Epithelial cell of proximal tubule (primary cell): Measurements from ENCODE around the gene SPAG9.

- RAMPAGE, long total RNA: no peak
- RRBS: 73% methylated on average over 4 of the region's 15 CpGs
Measured at GRCh38 chr17:50684570-50685117, 23.1 kb downstream of the ANKRD40 start.

DNA sequence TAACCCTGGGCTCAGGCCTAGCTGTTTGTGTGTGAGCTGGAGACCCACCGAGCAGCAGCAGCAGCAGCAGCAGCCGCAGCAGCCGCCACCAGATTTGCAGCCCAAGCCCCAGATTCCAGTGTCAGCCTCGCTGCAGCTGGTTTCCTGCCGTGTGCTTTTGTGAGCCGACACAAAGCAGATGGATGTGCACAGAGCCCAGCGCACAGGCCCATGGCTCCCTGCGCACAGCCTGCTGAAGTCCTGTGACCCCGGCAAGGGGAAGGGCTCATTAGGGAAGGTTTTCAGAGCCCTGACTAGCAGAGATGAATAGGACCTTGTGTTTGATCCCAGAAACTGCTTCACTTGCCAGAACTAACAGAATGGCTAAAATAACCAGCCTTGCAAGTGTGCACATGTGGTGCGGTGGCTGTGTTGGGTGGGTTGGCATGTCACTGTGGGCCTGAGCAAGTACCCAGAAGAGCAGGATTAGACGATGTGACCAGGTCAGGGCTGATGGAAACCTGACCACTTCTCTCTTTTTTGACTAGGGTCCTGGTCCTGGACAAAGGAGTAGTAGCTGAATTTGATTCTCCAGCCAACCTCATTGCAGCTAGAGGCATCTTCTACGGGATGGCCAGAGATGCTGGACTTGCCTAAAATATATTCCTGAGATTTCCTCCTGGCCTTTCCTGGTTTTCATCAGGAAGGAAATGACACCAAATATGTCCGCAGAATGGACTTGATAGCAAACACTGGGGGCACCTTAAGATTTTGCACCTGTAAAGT is 17.0 kb downstream of the ANKRD40 start:
- RAMPAGE, long total RNA: no peak
- RRBS: no CpG with 5 or more reads among the region's 13 CpGs

- RAMPAGE, long total RNA: no peak
- RRBS: no CpG with 5 or more reads among the region's 7 CpGs
Measured at GRCh38 chr17:50738615-50739495, 19.5 kb downstream of the LUC7L3 start.

GRCh38 chr17:50746391-50746848 is 20.9 kb downstream of the ANKRD40CL start:
- RAMPAGE, long total RNA: no peak
- RRBS: no CpG with 5 or more reads among the region's 10 CpGs

DNA sequence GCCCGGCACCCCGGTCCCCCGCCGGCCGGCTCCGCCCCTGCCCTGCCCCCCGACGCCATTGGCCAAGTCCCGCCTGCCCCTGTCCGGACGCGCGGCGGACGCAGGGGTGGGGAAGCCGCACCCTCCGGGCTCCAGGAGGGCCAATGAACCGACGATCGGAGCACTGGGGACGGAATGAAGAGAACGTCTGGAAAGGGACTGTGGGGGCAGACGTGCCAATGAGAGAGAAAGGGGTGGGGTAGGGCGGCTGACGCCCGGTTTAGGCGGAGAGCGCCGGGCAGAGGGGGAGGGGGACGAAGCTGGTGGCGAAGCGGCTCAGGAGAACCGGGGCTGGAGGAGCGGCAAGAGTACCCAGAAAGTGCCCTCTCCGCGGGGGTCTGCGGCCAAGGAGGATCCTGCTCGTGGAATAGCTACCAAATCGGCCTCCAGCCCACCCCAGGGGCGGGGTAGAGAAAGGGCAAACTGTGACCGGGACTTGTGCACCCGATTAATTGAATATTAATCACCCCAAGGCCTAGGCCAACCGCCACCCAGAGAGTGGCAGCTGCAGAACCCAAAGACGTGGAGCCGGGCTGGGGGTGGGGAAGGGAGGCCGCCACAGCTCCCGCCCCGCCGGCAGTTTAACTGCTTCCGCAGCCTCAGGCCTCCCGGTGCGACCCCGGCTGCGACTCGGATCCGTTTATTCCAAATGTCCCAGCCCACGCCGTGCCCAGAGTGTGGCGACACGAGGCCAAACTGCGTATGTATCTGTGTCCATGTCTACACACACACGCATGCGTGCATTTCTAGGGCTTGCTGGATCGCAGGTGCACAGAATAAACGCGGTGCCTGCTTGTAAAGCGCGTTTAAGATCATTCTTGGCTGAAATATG is 560 bp upstream of the TOB1 start:
- RAMPAGE, long total RNA: no peak
- RRBS: 2% methylated on average over 28 of the region's 68 CpGs

DNA sequence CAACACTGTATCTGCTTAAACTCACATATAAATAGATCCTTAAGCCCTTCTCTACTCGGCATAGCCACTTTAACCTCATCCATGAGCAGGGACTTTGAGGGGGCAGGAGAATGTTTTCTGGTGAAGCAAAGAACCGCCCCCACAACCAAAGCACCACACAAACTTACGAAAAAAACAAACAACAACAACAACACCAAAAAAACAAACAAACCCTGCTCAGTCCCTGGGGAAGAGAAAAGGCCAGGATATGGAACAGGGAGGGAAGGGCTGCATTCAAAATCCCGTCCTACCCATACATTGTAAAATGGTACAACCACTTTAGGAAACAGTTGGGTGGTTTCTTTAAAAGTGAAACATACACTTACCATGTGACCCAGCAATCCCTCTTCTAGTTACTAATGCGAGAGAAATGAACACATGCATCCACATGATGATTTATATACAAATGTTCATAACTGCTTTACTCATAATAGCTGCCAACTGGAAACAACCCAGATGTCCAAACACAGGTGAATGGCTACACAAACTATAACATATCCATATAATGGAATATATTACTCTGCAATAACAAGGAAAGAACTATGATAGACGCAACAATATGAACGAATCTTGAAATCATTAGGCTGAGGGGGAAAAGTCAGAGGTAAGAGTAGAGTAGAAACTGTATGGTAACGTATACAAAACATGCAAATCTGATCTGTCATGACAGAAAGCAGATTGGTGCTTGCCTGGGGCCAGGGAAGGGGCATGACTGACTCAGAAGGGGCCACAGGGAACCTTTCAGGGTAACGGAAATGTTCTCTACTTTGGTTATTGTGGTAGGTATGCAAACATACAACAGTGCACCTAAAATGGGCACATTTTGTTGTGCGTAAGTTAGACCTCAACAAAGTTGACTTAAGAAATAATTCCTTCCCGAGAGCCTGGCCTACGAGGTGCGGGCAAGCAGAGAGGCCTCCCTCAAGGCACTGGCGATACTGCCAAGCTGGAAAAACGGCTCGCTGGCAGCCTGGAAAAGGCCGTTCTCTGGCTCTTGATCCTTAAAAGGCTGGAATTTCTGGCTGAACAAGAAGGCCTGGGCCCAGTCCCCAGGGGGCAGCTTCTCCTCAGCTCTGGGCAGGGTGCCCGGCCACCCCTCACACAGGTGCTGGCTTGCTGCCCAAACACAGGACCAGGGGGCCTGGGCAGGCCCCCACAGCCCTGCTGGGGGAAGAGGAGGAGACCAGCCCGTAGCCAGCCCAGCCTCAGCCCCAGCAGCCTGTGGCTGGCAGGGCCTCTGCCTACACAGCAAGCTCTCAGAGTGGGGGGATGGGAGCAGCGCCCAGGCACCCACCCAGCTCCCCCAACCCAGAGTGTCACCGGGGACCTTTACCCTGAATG is 37.9 kb upstream of the TOB1 start:
- RAMPAGE, long total RNA: no peak
- RRBS: 4% methylated on average over 1 of the region's 21 CpGs

DNA sequence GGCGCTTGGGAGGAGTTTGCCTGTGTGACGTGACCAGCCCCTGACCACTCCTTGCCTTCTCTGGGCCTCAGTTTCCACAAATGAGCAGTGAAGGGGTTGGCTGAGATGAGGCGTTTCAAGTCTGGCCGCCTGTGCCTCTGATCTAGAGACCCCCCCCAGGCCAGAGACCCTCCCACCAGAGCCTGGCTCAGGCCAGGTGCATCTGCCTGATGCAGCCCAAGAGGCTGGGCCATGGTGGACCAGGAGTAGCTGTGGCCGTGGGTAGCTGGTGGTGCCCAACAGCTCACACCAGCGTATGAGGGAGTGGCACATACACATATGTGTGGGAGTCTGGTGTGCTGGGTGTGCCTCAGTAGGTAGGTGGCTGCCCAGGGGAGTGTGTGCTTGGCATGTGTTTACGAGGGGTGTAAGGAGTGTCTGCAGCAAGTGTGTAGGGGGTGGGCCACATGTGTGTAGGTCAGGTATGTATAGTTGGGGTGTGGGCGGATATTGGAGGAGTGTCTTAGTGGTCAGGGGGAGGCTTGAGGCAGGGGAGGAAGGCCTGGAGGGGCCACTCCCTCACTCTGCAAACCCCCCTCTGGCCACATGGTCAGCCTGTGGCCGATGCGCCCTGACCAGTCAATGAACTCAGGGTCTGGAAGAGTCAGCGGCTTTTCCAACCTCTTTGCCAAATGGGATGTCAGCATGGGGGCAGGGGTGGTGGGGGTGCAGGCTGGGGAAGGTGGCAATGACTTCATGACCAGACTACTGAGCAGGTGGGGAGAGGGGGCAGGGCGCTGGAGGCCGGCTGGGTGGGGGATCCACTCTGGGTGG is 80.5 kb upstream of the TOB1 start:
- RAMPAGE, long total RNA: no peak
- RRBS: no CpG with 5 or more reads among the region's 13 CpGs

DNA sequence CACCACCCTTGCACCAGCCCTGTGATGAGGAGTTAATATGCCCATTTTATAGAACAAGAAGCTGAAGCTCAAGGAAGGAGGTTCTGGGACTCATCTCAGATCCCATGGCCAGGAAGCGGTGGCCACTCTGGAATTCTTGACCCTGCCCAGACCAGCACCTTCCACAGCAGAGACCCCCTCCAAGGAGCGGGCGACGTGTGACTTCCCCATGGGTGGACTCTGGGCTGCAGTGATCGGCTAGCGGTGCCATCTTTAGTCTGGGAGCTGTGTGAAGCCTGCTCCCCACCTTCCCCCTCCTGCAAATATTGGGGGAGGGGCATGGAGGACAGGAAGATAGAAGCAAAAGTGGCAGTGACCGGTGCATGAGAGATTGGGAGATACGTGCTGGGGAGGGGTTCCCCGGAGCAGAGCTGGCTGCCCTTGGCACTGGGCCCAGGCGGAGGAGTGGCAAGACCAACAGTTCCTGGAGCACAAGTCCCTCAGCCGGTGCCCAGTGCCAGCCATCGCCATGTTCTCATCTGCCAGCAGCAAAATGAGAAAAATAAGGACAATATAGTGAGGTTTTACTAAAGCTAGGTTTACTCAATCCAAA is 81.9 kb upstream of the TOB1 start:
- RAMPAGE, long total RNA: no peak
- RRBS: 1% methylated on average over 4 of the region's 12 CpGs

DNA sequence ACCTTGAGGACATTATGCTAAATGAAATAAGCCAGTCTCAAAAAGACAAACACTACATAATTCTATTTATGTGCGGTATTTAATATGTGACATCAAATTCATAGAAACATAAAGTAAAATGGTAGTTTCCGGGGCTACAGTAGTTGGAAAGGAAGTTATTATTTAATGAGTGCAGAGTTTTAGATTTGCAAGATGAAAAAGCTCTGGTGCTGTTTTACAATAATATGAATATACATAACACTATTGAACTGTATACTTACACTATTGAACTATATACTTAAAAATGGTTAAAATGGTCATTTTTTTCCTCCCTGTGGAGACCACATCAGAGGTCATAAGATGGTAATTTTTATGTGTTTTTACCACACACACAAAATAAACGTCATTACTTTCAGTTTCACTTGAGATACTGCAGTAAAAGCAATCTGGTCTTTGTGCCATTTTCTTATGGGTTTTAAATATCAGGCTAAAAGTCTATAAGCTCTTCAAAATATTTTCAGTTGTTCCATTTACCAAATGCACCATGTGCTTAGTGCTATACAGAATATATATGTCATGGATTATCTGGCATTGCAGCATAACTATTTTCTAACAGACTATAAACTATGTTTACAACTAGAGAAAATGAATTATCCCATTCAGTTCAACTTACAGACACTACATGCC is 90.9 kb downstream of the SPAG9 start:
- RAMPAGE, long total RNA: no peak
- RRBS: no CpG with 5 or more reads among the region's 3 CpGs

DNA sequence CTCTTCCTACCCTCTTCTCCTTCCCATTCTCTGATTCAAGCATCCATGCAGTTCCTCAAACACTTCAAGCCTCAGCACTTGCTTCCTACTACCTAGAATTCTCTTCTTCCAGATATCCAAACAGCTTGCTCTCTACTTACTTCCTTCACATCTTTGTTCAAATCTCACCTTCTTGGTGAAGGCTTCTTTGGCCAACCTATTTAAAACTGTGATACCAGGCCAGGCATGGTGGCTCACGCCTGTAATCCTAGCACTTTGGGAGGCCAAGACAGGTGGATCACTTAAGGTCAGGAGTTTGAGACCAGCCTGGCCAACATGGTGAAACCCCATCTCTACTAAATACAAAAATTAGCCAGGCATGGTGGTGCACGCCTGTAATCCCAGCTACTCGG is 38.8 kb downstream of the SPAG9 start:
- RAMPAGE, long total RNA: no peak
- RRBS: no CpG with 5 or more reads among the region's 3 CpGs

GRCh38 chr17:51120295-51120926 is at the start of gene SPAG9:
Gene SPAG9 (minus strand): TSS chr17:51120868.
- RAMPAGE, long total RNA: no peak
- RRBS: 2% methylated on average over 34 of the region's 78 CpGs

GRCh38 chr17:53500913-53501505 is 321.7 kb upstream of the KIF2B start:
- RAMPAGE, long total RNA: no peak
- RRBS: no CpG with 5 or more reads among the region's 1 CpG

DNA sequence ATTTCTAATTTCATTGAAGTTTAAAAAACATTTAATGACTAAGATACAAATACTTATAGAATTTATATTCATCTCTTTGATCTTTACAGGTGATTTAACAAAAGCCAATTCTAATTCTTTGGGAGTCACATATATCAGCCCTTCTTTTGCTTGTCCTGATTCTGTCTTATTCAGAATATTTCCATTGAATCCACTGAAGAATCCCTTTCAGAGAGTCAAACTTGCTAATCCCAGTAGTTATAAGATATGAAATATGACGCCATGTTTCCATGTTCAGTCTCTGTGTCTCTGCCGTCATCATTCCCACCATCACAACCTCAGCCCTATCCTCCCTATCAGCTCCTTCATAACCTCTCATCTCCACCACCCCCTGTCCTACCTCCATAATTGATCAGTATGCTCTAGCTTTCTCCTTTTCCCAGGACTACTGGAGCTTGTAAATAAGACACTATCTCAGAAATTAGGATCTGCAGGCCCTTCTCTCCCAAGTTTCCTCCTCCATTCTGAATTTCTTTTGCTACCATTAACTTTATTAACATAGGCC is 159.9 kb upstream of the TOM1L1 start:
- RAMPAGE, long total RNA: no peak
- RRBS: no CpG with 5 or more reads among the region's 2 CpGs

GRCh38 chr17:55238968-55239228 is 25.9 kb upstream of the HLF start:
- RAMPAGE, long total RNA: no peak
- RRBS: no CpG with 5 or more reads among the region's 3 CpGs

- RAMPAGE, long total RNA: no peak
- RRBS: no CpG with 5 or more reads among the region's 6 CpGs
Measured at GRCh38 chr17:55763716-55764253, 12.9 kb downstream of the PCTP start.

GRCh38 chr17:55783506-55784249 is 32.8 kb downstream of the PCTP start:
- RAMPAGE, long total RNA: no peak
- RRBS: no CpG with 5 or more reads among the region's 16 CpGs

GRCh38 chr17:56034014-56034682 is 119.1 kb upstream of the ANKFN1 start:
- RAMPAGE, long total RNA: no peak
- RRBS: no CpG with 5 or more reads among the region's 6 CpGs

DNA sequence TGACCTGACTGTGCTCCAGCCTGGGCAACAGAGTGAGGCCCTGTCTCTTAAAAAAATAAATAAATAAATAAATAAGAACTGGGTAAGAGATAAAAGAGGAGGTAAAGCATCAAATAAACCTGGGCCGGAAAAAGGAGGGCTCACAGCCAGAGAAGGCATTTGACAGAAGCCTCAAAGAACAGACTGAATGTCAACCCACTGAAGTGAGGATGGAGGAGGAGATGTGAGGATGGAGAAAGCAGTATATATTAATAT is 6.1 kb downstream of the NOG start:
- RAMPAGE, long total RNA: no peak
- RRBS: no CpG with 5 or more reads among the region's 1 CpG

GRCh38 chr17:56602382-56603022 is 9.0 kb downstream of the NOG start:
- RAMPAGE, long total RNA: no peak
- RRBS: no CpG with 5 or more reads among the region's 8 CpGs

DNA sequence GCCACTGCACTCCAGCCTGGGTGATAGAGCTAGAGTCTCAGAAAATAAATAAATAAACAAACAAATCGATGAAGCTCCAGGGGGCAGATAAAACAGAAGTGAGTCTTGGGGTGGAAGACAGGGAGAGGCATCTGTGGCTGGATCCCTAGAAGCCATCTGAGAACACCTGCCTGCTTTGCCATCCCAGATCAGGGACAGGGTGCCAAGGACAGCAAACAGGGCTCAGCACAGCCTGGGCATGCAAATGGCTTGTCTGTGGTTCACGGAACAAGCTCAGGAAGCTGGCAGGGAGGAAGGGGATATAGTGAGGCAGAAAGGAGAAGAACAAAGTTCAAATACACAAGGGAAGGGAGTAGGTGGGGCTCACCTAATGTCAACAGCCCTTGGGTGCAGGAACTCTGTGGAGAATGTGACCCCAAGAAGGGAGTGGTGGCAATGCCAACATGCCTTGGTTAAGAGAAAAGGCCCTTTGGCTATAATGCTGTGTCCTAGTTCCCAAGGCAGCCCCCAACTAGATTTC is 27.5 kb downstream of the TRIM25 start:
- RAMPAGE, long total RNA: no peak
- RRBS: no CpG with 5 or more reads among the region's 2 CpGs